WTC11 (cell line): ENCODE measurements around a stretch of chr20.

GRCh38 chr20:36808378-36809338 is 35.1 kb upstream of the DSN1 start:
- PRO-cap: no peak

GRCh38 chr20:36835322-36836041 is 27.9 kb downstream of the SOGA1 start:
- PRO-cap: bidirectional peak, plus-strand start at chr20:36835841, minus-strand start at chr20:36835703

- PRO-cap: no peak
Measured at GRCh38 chr20:36923694-36924317, 27.7 kb downstream of the SAMHD1 start.

- PRO-cap: no peak
Measured at GRCh38 chr20:36967489-36967868, 16.0 kb upstream of the SAMHD1 start.

- PRO-cap: no peak
Measured at GRCh38 chr20:36988305-36989313, 37.1 kb upstream of the SAMHD1 start.

DNA sequence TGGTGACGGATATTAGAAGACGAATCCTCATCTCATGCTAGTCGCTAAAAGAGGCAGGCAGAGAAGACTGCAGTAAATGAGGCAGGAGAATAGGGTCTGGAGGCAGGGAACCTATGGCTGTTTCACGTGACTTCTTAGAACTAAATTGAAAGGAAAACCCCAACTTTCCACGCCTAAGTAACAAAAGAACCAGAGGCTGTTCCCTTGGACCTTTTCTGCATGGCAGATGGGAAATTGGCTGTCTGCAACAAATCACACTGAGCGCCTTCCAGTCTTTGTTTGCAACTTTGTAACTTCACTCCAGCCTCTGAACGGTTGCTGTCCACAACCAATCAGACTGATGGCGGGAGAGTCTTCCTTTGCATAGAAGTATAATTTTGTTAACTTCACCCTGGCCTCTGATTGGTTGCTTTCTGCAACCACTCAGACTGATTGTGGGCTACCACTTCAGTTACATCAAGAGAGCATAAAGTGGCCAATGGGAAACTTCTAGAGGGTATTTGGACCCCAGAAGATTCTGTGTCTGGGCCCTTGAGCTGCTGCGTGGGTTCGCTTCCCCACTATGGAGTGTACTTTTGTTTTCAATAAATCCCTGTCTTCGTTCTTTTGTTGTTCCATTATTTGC is 890 bp upstream of the RBL1 start:
- PRO-cap: no peak

- PRO-cap: bidirectional peak, plus-strand start at chr20:37179094, minus-strand start at chr20:37178887
Measured at GRCh38 chr20:37178755-37179188, 358 bp upstream of the RPN2 start.

DNA sequence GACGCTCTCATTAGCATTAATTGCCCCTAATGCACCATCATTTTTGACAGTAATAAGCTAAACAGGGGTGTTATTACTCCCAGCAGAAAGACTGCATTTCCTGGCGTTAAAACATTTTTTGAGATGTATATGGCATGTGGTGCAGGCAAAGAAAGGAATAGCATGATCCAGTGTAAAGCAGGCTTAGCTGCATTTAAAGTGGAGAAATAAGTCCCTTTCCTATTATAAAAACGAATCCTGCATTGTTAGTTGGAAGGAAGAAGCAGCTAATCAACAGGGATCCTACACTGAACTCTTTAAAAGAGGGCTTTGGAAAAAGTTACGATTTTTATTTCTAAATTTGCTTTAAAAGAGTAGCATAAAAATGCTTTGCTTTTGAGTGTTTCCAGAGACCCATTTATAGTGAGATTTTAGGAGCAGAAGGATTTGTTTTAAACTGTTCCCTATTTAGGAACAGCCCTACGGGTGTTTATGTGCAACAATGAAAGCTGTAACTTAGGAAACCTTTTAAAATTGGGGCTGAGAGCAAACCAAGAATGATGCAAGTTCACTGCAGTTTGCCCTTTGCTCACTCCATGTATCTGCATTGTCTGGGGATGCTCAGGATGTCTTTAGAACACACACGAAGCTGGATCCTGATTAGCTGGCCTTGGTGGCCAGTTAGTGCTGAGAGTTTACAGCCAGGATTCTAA is 41.0 kb downstream of the GHRH start:
- PRO-cap: no peak

DNA sequence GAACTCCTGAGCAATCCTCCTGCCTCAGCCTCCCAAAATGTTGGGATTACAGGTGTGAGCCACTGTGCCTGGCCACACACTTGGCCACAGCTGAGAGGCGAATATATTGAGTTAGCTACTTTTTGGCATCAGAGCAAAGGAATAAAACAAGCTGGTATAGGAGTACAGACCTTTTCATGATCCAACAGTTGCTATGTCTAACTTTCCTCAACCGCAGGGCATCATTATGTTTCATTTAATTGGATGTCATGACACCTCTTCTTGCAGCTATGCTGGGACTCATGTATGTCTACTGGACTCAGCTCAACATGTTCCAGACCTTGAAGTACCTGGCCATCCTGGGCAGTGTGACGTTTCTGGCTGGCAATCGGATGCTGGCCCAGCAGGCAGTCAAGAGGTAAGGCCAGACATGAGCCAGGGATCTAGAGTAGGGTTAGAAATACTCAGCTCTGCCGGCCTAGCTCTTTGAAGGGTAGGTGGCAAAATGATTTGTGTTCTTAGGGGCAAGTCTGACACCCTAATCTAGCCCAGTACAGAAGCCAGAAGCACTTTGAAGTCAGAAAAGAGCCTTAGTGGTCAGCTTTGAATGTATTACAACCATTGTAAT is 25.2 kb downstream of the GHRH start:
- PRO-cap: no peak

DNA sequence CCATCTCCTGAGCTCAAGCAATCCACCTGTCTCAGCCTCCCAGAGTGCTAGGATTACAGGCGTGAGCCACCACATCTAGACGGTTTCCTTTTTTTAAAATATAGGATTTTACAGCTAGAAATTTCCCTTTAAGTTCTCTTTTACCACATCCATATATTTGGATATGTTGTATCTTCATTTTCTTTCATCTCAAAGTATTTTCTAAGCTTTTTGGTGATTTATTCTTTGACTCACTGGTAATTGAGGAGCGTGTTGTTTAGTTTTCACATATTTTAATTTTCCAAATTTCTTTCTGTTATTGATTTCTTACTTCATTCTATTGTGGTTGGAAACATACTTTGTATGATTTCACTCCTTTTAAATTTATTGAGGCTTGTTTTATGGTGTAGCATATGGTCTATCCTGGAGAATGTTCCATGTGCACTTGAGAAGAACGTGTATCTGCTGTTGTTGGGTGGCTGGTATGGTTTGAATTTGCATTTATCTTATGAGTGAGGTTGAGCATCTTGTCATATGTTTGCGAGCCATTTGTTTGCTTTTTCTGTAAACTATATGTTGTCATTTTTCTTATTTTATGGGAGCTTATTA is 26.4 kb downstream of the SRC start:
- PRO-cap: no peak

DNA sequence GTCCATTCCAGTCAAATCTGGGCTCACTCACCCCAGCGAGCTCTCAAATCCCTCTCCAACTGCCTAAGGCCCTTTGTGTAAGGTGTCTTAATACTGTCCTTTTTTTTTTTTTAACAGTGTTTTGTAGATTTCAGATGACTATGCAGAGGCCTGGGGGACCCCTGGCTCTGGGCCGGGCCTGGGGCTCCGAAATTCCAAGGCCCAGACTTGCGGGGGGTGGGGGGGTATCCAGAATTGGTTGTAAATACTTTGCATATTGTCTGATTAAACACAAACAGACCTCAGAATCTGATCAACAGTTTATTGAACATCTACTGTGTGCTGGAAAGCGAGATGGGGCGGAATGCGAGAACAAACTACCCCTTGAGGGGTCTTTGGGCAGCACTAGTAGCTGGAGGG is 59.2 kb downstream of the SRC start:
- PRO-cap: no peak

DNA sequence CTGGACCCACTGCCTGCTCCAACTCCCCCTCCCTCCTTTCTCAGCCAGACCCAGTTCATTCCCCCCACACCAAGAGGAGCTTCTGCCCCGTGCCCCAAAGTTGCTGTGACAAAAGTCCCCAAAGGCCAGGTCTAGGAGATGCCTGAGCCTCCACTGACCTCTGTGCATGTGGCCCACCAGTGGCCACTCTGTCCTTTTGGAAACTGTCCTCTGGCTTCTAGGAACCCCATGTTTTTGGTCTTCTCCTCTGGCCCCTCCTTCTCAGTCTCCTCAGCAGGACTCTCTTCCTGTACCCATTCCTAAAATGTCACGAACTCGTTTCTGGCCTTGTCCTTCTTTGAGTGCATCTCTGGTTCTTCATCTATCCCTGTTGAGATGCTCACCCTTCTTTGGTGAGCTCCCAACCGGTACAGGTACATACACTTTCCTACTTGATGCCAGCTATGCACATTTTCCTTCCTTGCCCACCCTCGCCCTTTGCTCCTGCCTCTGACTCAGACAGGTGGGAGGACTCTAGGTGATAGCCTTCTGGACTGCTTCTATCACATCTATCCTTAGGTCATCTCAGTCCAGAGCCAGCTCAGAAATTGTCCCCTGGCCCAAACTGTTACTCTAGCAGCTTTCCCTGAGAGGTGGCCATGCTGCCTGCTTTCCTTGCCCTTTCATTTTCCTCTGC is 14.9 kb upstream of the NNAT start:
- PRO-cap: no peak

DNA sequence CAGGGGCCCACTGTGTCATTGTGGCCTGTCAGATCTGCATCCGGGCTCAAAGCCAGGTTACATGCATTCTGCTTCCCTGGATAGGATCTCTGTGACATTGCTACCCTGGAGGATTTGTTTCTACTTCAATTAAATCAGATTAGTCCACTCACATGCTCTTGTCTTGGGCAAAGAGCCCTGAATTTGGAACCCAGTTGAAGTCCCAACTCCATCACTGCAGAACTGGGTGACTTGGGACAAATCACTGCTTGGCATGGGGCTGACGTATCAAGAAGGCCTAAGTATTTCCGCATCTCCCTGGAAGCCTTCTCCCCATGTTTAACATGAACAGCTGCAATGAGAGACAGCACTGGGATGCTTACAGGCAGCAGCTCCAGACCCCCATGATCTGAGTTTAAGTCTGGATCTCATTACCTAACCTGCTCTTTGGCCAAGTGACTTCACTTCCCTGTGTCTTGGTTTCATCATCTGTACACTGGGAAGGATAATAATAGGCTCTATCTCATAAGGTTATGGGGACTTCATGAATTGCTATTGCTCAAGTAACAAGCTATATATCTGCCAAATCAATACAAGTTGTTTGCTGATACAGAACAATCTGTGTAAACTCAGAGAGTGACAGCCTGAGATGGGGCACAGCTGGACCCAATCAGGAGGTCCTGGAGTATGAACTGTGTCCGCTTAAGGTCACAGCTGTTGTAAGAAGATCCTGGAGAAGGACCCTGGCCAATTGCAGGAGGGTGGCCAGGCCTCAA is 56.1 kb downstream of the TGM2 start:
- PRO-cap: no peak

DNA sequence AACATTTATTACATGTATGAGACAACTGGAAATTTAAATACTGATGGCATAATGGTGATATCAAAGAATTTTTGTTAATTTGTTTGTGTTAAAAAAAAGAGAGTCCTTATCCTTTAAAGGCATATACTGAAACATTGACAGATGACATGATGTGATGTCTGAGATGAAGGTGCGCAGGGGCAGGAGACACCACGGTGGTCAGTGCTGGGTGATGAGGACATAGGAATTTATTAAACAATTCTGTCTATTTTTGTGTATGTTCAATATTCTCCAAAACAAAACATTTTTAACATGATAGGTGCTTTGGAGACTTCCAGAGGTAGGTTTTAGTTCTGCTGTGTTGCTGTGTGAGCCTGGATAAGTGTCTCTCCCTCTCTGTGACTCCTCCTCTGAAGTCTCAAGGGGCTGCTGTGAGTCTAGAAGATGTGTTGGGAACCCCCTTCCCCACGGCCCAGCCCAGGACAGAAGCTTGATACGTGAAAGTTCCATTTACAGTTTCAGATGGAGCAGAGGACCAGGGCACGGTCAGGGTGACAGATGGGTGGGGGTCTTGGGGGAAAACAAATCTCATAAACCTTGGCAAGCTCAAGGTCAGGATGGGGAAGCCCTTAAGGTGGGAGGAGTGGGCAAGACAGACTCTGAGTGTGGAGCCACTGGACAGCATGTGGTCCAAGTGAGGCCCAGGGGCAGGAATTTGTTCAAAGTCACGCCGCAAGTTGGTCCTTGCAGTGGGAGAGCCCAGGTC is 2.3 kb downstream of the TGM2 start:
- PRO-cap: no peak

GRCh38 chr20:38201314-38201628 is 36.2 kb upstream of the TGM2 start:
- PRO-cap: no peak

DNA sequence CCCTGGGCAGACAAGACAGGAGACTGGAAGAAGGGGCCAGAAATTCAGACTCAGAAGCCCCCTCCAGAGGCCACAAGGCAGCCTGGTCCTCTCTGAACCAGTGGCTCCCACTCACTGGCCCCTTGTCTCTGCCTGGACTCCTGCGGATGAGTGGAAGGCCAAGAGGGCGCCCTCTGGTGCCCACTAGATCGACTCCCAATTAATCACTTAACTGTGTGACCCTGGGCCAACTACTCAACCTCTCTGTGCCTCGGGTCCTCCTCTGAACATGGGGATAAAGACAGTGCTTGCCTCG is 12.7 kb upstream of the BPI start:
- PRO-cap: no peak

- PRO-cap: no peak
Measured at GRCh38 chr20:38293326-38293883, 10.6 kb upstream of the BPI start.

DNA sequence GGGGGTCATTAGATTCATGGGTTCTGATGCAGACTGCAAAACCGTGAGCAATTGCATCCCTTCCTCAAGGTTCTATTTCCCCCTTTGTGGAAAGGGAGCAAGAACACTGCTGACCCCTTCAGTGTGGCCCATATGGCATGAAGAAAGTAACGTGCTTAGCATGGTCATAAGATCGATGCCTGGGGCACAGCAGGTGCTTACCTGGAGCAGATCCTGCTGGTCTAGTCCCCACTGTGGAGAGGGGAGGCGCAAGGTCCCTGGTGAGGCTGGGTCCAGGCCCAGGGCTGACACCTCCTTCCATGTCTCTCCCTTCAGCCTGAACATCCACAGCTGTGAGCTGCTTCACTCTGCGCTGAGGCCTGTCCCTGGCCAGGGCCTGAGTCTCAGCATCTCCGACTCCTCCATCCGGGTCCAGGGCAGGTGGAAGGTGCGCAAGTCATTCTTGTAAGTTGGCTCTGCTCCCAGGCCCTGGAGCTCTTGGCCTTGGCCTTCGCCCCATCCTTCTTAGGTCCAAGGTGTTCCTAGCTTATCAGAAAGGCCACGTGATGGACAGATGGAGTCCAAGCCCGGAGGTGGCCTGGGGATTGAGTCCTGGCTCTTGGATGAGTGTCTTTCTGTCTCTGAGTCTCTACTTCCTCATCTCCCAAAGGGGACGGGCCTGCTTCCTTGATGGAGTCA is 4.4 kb downstream of the LBP start:
- PRO-cap: no peak

- PRO-cap: no peak
Measured at GRCh38 chr20:38420787-38421444, 51.7 kb upstream of the RALGAPB start.

- PRO-cap: no peak
Measured at GRCh38 chr20:38577264-38577636, 3.7 kb upstream of the ADIG start.